ENCODE measurements around the genes MORF4L2, TMSB15C, ESX1, SERPINA7, TEX13B and LUZP4.

DNA sequence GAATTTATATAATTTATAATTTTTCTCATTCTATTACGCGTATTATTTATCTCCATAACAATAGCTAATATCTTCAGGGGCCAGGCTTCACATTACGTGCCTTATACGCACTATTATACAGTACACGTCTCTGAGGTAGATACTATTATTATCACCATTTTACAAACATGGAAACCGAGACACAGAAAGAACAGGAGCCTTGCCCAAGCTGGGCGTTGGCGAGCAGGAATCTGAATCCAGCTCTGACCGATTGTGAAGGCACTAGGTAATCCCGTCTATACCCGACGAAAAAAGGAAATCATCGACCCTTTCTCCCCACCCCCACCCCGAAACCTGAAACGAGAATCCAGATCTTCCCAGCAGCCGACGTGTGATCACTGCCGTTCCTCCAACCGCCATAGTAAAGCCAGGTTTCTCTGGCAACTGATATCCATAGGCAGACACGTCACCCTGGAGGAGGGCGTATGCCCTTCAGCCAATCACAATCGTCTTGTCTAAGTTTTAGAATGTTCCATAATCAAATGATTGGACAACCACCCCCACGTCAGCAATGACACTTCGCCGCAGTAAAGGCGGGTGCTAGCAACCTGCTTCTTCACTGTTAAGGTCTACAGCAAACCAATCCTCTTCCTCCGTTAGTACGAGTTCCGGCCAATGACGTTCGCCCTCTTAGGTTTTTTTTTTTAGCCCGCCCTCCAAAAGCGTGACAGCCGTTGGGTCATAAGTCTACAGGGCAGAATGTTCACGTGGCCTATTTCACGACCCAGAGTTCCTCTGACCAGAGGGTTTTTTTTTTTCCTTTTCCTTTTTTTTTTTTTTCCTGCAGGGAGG is at the start of gene MORF4L2:
Gene MORF4L2, minus strand, starts transcription at position 402 of the 831 bp plus-strand sequence.
- PRO-cap, result bidirectional peak, plus-strand start outside the sequence, minus-strand start at position 402 of the sequence

GRCh38 chrX:103828315-103829005 is 3.6 kb downstream of the RAB9B start:
- PRO-cap, result no peak

- PRO-cap, result no peak
These were observed at the start of gene TMSB15C for GRCh38 chrX:104076053-104076659. Gene TMSB15C, minus strand, starts transcription at chrX:104076236.

DNA sequence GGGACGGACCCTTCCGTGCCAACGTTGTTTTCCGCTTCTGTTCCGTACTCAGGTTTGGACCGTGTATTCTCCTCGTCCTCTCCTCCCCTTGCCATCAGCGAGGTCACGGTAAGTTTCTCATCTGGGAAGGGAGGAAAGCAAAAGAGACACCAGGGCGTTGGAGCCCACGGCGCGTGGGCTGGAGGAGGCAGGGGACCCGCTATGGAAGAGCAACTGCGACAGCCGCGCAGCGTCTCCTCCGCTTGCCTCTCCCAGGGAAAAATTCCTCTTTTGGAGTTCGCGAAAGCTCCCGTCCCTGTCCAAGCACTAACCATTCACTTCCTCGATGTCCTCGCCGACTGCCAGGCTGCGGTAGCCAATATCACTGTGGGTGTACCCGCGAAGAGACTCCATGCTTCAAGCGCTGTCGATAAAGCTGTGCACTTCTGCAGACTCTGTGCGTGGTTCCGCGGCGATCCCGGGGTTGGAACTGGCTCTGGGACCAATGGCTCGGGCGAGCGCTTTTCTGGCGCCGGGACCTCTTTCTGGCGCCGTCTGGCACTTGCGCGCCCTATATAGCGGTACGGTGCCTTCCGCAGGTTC is at the start of gene ESX1:
Gene ESX1, minus strand, starts transcription at position 477 of the 582 bp plus-strand sequence.
- PRO-cap, result no peak

GRCh38 chrX:105449827-105450147 is 229.3 kb upstream of the TEX13A start:
- PRO-cap, result no peak

DNA sequence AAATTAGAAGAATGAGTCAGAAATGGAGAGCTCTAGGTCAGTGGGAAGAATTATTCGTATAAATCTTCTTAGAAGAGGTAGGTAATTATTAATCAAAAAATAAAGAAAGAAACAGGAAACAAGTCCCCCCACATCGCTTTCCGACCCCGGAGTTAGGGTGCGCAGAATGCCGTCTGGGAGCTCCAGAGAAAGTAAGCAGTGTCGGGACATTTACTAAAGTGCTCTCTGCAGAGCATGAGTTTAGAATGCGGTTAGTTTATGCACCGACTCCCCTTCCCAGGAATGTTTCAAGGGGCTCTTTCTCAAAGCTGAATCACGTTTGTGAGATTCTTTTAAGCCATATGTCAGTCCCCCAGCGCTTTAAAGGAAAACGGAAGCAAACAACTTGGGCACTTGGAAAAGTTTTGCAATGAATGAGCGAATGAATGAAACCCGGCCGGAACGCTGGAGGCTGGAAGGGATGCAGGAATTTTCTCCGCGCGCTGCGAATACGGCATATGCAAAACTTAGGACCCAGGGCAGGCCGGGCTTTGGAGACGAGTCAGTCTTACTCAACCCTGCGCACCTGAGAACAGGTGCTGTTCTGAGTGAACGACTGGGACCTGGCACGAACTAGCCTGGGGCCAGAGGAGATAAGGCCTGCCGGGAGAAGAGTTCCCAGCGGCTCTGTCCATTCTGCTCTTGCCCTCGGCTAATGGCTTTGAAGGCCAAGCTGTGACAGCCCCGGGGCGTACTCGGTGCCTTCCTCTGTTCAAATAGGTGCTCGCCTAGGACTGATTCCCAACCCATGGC is 900 bp upstream of the NRK start:
- PRO-cap, result no peak

DNA sequence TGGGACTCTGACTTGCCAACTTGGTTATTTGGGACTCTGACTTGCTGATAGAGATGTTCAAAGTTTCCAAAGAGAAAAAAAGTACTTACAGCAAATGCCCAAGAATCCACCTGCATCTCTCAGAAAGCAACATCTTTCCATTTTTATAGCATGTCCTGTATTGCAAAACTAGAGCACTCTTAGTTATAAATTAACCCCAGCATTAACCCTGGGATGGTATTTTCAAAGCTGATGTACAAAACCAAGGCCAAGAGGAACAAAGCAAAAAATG is at the start of gene SERPINA7:
Gene SERPINA7, minus strand, starts transcription at position 119 of the 271 bp plus-strand sequence.
- PRO-cap, result no peak

- PRO-cap, result no peak
These were observed 474 bp downstream of the RADX start for GRCh38 chrX:106612158-106612746.

DNA sequence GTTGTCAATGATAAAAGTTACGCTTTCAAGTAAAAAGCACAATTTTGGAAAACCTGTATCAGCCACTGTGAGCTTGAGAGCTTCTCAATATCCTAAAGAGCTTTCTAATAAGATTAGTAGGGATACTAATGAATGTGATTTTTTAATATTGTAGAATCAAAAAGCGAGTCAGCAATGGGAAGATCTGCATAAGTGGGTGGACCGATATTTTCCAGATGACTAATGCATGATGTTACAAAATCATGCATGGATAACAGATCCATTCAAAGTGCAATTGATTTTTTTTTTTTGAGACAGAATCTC is 7.4 kb upstream of the CLDN2 start:
- PRO-cap, result no peak

DNA sequence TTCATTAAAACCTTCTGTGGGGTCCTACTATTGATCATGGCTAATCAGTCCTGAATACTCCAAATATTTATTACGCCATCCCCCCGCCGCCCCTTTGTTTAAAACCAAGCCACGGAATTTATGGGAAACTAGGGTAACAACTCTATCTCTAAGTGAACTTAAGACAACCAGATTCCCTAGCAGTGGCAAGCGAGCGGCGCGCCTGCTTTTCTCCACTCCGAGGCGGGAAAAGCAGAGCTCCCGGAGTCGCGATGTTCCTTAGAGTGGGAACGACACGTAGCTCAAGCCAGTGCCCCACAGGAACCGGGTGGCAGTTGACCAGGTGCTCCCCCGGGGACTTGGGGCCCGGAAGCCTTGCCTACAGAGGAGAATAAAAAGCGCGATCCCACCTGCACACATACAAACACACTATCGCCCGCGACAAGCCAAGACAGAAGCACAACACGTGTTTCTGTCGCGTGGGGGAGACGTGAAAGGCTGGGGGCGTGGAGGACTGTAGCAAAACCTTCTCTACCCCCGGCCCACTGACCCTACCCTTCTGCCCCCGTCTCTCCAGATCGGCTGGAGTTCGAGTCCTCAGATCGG is 531 bp downstream of the NUP62CL start:
- PRO-cap, result no peak

- PRO-cap, result no peak
These were observed 45.0 kb downstream of the PRPS1 start for GRCh38 chrX:107673041-107673883.

DNA sequence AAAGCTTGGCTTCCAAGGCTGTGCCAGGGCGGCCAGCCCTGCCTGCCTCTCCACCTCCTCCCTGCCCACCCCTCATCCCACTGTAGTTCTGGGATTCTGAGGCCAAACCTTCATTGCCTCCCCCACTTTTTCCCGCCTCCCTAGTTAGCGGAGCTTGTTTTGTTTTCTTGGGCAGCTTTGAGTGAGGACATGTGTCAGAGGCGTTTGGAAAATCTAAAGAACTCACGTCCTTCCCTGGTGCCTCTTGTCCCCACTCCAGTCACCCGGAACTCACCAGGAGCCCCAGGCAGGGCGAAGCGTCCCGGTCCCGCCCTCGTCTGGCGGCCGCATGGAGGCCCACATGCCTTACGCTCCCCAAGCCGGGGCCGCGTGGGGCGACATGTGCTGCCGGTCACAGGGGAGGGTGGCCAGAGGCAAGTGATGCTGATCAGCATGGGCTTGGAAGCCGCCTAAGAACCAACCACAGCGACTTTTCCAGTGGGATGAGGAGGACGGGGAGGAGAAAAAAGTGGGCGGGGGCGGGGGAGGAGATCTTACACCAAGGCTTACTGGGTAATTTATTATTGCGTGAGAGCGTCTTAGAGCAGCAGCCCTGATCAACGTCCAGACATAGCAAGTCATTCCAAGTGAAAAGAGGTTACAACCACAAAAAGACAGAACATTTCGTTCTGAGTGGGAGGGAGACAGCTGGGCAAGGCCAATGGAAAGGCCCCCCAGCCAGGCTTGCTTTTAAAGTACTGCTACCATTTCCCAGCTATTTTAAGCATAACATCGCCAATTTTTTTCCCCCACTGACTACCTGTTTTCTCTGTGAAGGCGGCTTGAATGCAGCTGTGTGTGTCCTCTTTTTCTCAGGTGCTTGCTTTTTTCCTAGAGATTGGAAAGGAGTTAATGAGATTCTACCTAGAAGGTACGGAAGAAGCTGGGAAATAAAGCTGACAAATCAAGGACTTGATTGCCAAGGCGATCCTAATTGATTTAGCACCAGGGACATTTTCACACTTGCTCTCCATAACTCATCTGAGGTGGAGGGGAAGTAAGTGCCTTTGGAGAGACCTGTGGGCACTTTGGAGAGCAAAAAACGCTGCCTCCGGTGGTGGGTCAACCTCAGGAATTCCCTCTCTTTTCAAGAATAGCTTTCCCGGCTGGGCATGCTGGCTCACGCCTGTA is 48.6 kb downstream of the PRPS1 start:
- PRO-cap, result no peak

GRCh38 chrX:107740531-107741246 is 34.9 kb downstream of the TSC22D3 start:
- PRO-cap, result no peak

DNA sequence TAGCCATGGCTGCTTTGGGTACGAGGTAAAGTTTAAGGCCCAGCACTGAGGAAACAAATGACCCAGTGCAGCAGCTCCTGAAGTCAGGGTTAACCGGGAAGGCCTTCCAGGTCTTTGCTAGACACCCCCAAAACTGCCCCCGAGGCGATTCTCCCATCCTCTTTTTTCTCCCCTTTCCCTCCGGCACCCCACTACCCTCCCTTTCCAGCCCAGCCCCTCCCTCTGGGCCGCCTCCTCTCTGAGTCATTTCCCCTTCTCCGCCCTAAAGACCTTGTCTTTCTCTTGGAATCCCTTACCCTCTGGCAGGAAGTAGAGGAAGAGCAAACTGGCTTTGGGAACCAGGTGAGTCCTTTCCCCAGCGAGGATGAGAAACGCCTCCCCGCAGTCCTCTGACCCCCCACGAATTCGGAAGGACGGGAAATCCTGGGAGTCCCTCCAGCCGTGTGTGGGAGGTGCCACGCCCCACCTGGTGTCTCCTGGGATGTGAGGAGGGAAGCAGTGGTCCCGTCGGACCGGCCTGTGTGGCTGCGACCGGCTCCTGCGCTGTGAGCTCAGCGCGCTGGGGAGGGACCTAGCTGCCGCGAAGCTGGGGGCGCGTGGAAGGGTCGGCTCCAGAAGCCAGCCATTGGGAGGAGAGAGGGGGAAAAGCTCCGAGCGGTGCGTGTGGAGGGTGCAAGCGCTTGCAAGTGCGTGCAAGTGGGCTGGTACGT is 46.5 kb downstream of the TEX13B start:
- PRO-cap, result no peak

GRCh38 chrX:107982248-107982653 is at the start of gene TEX13B:
Gene TEX13B, minus strand, starts transcription at chrX:107982370.
- PRO-cap, result no peak

DNA sequence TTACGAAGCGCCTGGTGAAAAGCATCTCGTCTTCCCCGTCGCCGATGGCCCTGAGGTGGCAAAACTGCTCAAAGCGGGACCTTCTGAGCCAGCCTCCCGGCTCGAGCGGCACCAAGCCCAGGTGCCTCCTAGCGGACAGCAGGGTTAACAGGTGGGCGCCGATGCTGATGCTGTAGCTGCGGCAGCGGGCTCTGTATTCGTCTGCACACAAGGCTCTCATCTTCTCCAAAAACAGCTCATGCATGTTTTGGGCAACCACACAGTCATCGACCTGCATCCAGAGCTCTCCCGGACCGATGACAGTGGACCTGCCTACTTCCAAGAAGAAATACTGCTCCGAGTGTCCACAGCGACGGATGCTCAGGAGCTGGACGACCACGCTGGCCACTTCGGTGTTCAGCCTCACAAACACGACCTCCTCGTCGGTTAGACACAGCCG is 1.2 kb downstream of the IRS4 start:
- PRO-cap, result no peak

GRCh38 chrX:110402373-110403029 is 43.9 kb downstream of the RTL9 start:
- PRO-cap, result no peak

DNA sequence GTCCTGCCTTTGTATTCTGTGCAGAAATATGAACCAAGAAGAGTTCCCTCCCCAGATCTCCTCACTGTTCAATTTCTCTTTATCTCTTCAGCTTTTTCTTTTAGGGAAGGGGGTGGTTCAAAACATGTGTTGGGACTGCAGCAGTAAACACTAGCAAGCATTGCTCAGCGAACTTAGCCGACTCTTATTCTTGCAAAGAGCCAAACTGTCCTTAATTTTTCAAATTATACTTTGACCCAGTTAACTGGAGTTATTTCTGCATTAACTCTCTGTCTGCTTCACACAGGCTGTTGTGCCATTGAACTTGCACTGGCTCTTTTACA is 1.6 kb downstream of the CHRDL1 start:
- PRO-cap, result no peak

- PRO-cap, result no peak
These were observed 55.0 kb upstream of the PAK3 start for GRCh38 chrX:111040755-111041650.

GRCh38 chrX:115289422-115290027 is at the start of gene LUZP4:
Gene LUZP4, plus strand, starts transcription at chrX:115289715.
- PRO-cap, result no peak

Measured in LUHMES (cell line).